Spleen (tissue), 7 donors: ENCODE data around the genes SLAMF9, KCNJ10 and KCNJ9.

DNA sequence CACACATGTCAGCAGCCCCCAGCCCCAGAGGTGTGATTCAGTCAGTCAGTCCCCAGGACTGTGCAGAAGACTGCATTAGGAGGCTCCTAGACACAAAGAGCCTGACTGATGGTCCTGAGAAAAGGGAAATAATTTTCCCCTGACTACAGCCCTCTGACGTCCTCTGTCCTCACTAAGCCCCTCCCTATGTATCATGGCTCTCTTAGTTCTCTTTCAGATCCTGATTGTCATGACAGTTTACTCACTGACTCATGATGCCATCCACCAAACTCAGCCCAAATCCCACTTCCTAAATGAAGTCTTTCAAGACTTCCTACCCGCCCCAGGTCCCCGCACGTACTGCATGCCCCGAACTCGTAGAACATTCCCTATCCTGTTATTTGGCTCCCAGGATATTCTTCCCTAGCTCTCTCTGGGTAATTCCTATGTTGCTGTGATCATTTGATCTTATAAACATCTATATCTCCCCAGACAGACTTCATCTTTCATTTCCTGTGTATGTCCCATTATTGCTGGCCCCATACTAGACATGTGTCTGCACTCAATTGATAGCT, at the start of gene SLAMF9:
Gene SLAMF9 (minus strand): TSS at position 107 of the 554 bp plus-strand sequence.
- PRO-cap, 4 experiments: no peak in any of the 4 experiments
- RAMPAGE, long total RNA, 4 experiments: no peak in any of the 4 experiments

- PRO-cap, 4 experiments: no peak in any of the 4 experiments
- RAMPAGE, long total RNA, 4 experiments: no peak in any of the 4 experiments
Observed at GRCh38 chr1:159961675-159962200, 7.7 kb upstream of the SLAMF9 start.

DNA sequence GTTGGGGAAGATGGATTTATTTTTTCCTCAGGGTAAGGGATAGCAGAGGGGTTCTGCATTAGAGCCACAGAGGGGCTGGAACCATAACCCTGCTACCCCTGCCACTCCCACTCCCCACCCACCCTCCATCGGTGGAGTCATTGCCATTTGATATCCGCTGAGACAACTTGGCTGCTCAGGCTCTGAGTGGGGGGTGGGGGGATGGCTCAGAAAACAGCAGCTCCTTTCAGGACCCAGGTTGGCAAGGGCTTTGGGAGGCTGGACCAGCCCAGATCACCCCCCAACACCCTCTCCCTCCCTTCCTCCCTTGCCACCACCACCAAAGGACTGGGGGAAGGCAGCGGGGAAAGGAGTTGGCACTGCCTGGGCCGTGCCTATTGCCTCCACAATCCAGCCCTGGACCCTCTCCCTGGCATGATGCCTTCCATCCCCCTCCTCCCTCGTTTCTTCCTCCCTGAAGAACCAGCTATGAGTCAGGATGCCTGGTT, 1.7 kb downstream of the KCNJ10 start:
- PRO-cap, 4 experiments: no peak in any of the 4 experiments
- RAMPAGE, long total RNA, 4 experiments: no peak in any of the 4 experiments

GRCh38 chr1:160069980-160070768, at the start of gene KCNJ10:
TSS of gene KCNJ10 (minus strand) at chr1:160070160.
- PRO-cap, 4 experiments: peak in 4 of 4 experiments; most common plus-strand start chr1:160070462 (in 2); most common minus-strand start chr1:160070254 (in 2)
- RAMPAGE, long total RNA, 4 experiments: no peak in any of the 4 experiments

- PRO-cap, 4 experiments: no peak in any of the 4 experiments
- RAMPAGE, long total RNA, 4 experiments: no peak in any of the 4 experiments
Observed at GRCh38 chr1:160081250-160081821, at the start of gene KCNJ9. TSS of gene KCNJ9 (plus strand) at chr1:160081538.

- PRO-cap, 4 experiments: no peak in any of the 4 experiments
- RAMPAGE, long total RNA, 4 experiments: no peak in any of the 4 experiments
Observed at GRCh38 chr1:160095516-160096458, 2.6 kb downstream of the IGSF8 start.

GRCh38 chr1:160131918-160132457, 16.4 kb downstream of the ATP1A2 start:
- PRO-cap, 4 experiments: no peak in any of the 4 experiments
- RAMPAGE, long total RNA, 4 experiments: no peak in any of the 4 experiments

DNA sequence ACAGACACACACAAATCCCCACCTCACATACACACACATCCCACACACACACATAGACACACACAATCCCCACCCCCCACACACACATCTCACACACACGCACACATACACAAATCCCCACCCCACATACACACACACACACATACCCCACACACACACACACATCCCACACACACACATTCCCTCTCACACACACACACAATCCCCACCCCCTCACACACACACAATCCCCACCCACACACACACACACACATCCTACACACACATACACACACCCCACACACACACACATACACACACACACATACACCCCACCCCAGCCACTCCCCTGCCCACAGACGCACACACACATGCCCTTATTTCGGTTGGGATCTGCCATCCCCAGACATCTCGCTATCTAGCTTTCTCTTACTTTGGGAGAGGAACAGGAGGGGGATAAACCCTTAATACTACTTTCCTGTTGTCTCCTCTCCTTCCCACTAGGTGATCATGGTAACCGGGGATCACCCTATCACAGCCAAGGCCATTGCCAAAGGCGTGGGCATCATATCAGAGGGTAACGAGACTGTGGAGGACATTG, 17.3 kb upstream of the ATP1A4 start:
- PRO-cap, 4 experiments: no peak in any of the 4 experiments
- RAMPAGE, long total RNA, 4 experiments: no peak in any of the 4 experiments

GRCh38 chr1:160191689-160192159, 1.3 kb downstream of the CASQ1 start:
- PRO-cap, 4 experiments: no peak in any of the 4 experiments
- RAMPAGE, long total RNA, 4 experiments: no peak in any of the 4 experiments

- PRO-cap, 4 experiments: no peak in any of the 4 experiments
- RAMPAGE, long total RNA, 4 experiments: no peak in any of the 4 experiments
Observed at GRCh38 chr1:160208126-160208659, 3.0 kb downstream of the PEA15 start.

DNA sequence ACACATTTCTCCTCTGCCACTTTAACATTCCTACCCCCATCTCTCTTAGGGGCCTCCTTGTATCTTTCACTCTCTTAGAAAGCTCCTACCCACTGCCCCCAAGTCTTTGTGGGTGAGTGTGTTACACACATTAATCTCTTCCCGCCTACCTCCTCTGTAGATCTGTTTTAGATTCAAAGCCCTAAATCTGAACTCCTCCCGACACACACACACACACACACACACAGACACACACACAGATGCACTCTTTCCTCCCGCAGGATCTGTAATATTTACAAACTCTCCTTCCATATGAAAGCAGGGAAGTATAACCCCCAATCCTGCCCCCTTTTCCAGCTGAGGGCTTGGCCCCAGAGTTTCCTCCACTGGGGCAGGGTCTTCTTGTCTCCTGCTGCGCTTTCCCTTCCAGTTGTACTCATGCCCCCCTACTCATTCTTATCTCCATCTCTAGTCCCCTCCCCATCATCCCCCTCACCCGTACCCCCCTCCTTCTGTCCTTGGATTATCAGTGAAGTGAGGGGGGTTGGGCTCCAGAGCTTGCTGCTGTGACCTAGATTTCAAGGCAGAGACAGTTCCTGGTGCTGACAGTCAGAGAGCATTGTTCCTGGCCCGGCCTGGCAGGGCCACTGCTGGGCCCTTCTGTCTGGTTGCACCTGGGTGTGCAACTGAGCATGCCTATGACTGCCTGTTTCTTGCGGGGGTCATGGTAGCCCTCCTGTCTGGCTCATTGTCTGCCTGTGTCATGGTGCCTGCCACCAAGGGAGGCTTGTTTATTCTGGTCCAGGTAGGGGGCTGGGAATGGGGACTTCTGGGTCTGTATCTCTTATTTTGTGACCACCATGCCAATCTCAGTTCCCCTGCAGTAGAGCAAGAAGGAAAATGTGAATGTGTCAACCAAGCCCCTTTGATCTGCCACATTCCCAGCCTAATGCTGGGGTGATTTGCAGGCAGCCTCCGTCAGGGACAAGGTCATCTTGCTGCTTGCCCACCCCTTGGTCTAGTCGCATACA, 4.4 kb downstream of the PEA15 start:
- PRO-cap, 4 experiments: no peak in any of the 4 experiments
- RAMPAGE, long total RNA, 4 experiments: no peak in any of the 4 experiments

DNA sequence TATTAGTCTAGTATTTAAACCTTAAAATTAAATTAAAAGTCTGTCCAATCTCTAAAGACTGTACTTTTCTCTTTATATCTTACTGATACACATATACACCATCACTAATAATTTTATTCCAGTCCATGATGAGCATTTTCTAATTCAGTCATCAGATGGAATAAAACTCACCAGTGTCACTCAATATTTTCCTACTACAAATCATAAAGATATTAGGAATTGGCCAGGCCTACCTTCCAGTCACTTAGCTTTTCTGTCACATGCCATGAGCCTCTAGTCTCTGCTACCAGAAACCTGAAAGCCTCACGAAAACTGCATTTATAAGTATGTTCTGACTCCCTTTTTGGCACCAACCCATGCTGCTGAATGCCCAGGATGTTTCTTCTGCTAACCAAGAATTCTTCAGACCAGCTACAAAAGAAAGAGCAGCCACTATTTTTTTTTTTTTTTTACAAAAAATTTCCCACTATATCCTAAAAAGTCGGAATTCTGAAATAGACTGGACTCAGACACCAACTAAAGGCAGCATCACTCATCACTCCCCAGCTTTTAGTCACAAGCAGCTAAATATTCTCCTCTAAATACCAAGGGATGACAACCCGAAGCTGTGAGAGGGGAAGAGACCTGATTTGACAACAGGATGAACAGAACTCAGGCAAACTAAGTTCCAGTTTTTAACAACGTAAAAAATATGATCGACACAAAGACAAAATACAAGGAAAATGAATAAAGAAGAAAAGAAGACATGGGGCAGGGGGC, 1.9 kb downstream of the DCAF8 start:
- PRO-cap, 4 experiments: no peak in any of the 4 experiments
- RAMPAGE, long total RNA, 4 experiments: no peak in any of the 4 experiments

DNA sequence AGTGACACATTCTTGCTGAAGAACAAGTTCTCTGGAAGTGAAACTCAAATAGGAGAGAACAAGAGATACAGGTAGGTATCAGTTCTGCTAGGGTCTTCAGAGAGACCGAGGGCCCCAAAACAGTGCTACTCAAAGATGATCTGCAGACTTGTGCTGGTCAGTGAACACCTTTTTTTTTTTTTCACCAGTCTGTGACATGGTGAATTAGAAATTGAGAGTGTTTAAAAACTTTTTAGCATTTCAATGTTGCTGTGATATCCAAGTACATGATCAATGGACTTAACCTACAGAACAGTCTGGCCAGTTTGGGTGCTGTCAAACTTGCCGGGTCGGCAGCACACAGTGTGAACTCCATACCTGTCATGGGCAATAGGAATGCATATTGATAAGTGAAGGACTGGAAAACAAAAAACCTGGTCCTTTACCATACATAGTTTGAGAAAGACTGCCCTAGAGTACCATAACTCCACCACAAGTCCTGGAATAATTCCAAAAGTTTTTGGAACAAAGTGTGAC, 7.8 kb downstream of the PEX19 start:
- PRO-cap, 4 experiments: no peak in any of the 4 experiments
- RAMPAGE, long total RNA, 4 experiments: no peak in any of the 4 experiments

GRCh38 chr1:160342044-160342937, 759 bp downstream of the COPA start:
- PRO-cap, 4 experiments: peak in 1 of 4 experiments; most common plus-strand start chr1:160342399 (in 1)
- RAMPAGE, long total RNA, 4 experiments: no peak in any of the 4 experiments

- PRO-cap, 4 experiments: no peak in any of the 4 experiments
- RAMPAGE, long total RNA, 4 experiments: no peak in any of the 4 experiments
Observed at GRCh38 chr1:160401287-160401921, 1.0 kb downstream of the VANGL2 start.

- PRO-cap, 4 experiments: peak in 1 of 4 experiments; most common plus-strand start chr1:160429906 (in 1); most common minus-strand start chr1:160429819 (in 1)
- RAMPAGE, long total RNA, 4 experiments: no peak in any of the 4 experiments
Observed at GRCh38 chr1:160429657-160430125, 29.3 kb downstream of the VANGL2 start.

GRCh38 chr1:160560804-160561141, 18.5 kb downstream of the CD84 start:
- PRO-cap, 4 experiments: no peak in any of the 4 experiments
- RAMPAGE, long total RNA, 4 experiments: no peak in any of the 4 experiments

GRCh38 chr1:160577499-160578166, 1.7 kb downstream of the CD84 start:
- PRO-cap, 4 experiments: peak in 1 of 4 experiments; most common plus-strand start chr1:160577921 (in 1)
- RAMPAGE, long total RNA, 4 experiments: no peak in any of the 4 experiments

DNA sequence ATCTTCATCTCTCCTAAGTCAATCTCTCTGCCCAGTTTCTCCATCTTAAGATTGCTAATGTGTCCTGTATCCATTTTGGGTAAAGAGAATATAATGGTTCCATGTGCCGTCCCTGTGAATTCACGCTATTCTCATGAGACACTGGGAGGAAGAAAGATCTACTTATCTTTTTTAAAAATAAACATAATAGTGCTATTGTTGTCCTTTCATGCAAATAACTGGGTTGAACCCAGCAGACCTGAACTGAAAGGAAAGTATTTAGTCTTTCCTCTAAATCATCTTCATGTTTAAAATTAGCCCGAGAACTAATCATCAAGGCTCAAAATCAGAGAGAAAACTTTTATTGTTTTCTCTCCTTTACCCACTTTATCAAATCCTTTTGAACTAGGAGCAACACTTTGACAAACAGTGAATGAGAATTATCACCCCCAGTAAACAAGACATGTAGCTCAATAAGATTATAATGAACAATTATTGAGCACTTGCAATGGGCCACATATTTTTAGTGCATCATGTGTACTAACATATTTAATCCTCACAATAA, 22.3 kb downstream of the SLAMF1 start:
- PRO-cap, 4 experiments: peak in 1 of 4 experiments; most common plus-strand start position 286 of the sequence (in 1); most common minus-strand start position 135 of the sequence (in 1)
- RAMPAGE, long total RNA, 4 experiments: no peak in any of the 4 experiments

DNA sequence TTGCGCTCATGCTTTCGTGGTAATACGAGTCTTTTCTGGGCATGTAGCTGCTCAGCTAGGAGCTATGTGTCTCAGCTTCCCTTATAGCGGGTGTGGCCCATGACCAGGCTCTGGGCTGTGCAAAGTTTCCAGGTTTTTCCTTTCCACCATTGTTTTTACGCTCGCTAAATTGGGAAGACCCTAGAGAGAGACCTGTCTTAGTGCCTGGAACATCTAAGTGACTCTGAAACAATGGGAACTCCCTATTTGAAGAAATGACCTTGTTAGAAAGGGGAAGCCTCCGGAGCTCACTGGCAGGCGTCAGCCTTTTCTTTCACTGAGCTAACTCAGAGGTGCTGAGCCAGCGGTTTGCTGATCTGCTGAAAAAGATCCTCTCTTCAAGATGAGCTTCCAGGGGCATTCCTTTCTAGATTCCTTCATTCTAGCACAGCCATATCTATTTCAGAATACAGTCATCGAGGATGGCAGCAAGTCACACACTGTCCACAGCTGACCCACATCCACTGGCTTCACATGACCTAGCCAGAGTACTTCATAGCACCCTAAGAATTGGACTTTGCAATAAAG, 17.1 kb downstream of the SLAMF1 start:
- PRO-cap, 4 experiments: no peak in any of the 4 experiments
- RAMPAGE, long total RNA, 4 experiments: no peak in any of the 4 experiments